Measurements from ENCODE around the gene MXRA5.

- RRBS = no CpG with 5 or more reads among the region's 15 CpGs
Observed at GRCh38 chrX:2780357-2781591, 28.9 kb downstream of the XG start.

GRCh38 chrX:2804770-2805920, 23.6 kb upstream of the GYG2 start:
- RRBS = no CpG with 5 or more reads among the region's 31 CpGs

- RRBS = no CpG with 5 or more reads among the region's 11 CpGs
Observed at GRCh38 chrX:2889560-2890117, 39.5 kb downstream of the ARSD start.

GRCh38 chrX:3346331-3347366, at the start of gene MXRA5:
Gene MXRA5, minus strand, starts transcription at chrX:3346652.
- RRBS = 3% methylated on average over 31 of the region's 81 CpGs

- RRBS = 2% methylated on average over 12 of the region's 45 CpGs
Observed at GRCh38 chrX:3815991-3816971, 102.8 kb upstream of the PRKX start.

GRCh38 chrX:4560573-4561002, 847.1 kb upstream of the PRKX start:
- RRBS = no CpG with 5 or more reads among the region's 1 CpG

DNA sequence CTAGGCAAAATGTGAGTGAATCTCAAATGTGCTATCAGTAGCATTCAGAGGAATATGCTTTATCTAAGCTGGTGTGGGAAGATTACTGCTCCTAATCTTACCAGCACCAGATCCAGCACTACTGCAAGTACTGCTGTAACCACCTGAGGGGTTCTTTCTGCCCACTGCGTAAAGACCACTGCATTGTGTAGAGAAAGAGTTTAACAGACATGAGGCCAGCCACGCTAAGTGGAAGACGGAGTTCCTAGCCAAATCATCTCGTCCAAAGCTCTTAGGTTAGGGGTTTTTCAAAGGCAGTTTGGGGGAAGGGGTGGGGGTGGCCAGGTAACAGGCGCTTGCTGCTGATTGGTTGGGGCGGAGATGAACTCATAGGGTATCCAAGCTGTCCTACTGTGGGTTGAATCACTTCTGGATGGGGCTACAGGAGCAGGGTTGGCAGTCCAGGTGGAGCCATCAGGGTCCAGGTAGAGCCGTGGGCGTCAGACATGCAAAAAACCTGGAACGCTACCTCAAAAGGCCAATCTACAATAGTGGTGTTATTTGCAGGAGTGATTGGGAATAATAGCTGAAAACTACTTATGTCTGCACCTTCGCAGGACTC, 579.8 kb downstream of the NLGN4X start:
- RRBS = no CpG with 5 or more reads among the region's 10 CpGs

GRCh38 chrX:6931535-6931987, 216.0 kb upstream of the STS start:
- RRBS = no CpG with 5 or more reads among the region's 6 CpGs

GRCh38 chrX:7083976-7084605, 63.4 kb upstream of the STS start:
- RRBS = no CpG with 5 or more reads among the region's 6 CpGs

DNA sequence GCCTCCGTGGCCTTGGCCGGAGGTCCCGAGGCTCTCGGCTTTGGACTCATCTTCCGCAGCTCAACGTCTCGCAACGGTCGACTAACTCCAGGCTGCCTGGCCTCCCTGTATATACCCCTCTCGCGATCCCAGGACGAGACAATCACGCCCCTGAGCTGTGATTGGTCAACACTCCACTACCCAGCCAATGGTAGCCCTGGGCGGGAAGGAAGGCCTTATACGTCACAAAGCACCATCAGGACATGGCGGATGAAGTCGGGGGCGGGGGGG, 538 bp downstream of the VCX2 start:
- RRBS = no CpG with 5 or more reads among the region's 18 CpGs

DNA sequence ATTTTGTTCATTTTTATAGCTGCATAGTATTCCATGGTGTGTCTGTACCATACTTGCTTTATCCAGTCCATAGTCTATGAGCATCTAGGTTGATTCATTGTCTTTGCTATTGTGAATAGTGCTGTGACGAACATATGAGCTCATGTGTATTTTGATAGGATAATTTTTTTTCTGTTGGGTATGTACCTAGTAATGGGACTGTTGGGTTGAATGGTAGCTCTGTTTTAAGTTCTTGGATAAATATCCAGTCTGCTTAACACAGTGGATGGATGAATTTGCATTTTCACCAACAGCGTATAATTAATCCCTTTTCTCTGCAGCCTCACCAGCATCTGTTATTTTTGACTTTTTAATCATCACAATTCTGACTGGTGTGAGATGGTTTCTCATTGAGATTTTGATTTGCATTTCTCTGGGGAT, 56.7 kb downstream of the FAM9B start:
- RRBS = no CpG with 5 or more reads among the region's 2 CpGs

GRCh38 chrX:9278618-9279539, 186.0 kb upstream of the TBL1X start:
- RRBS = no CpG with 5 or more reads among the region's 7 CpGs

DNA sequence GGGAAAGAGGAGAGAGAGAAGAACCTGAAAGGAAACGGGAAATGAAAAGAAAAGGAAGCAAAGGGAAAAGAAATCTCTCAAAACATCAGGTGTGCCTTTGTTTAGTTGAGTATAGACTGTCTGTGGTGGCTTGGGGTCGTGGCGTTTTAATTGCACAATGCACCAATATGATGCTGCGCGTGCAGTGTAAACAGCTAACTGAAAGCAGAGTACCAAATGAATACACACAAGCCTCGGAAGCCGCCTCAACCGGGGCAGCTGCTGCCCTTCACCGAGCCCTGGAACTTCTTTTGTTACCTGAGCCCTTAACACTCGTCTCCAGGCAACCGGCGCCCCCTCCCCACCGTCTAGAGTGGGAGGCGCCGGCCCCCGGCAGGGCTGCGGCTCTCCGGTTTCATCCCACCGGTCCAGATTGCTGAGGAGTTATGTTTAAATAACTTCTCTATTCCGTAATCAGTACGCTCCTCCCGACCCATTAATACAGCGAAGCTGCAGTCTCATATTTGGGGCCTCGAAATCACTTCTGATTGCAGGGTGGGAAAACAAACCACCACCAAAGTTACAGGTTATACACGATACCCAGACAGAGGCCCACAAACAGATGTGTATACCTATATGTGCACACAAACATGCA, 173.2 kb upstream of the TBL1X start:
- RRBS = 58% methylated on average over 4 of the region's 25 CpGs

- RRBS = no CpG with 5 or more reads among the region's 10 CpGs
Observed at GRCh38 chrX:9654029-9654574, 111.5 kb downstream of the GPR143 start.

- RRBS = no CpG with 5 or more reads among the region's 10 CpGs
Observed at GRCh38 chrX:9787376-9787802, 1.2 kb downstream of the SHROOM2 start.

GRCh38 chrX:10048466-10049077, 81.4 kb downstream of the CLDN34 start:
- RRBS = no CpG with 5 or more reads among the region's 10 CpGs

- RRBS = no CpG with 5 or more reads among the region's 11 CpGs
Observed at GRCh38 chrX:10105089-10105882, 51.5 kb upstream of the CLCN4 start.

- RRBS = no CpG with 5 or more reads among the region's 11 CpGs
Observed at GRCh38 chrX:10106589-10107290, 50.0 kb upstream of the CLCN4 start.

DNA sequence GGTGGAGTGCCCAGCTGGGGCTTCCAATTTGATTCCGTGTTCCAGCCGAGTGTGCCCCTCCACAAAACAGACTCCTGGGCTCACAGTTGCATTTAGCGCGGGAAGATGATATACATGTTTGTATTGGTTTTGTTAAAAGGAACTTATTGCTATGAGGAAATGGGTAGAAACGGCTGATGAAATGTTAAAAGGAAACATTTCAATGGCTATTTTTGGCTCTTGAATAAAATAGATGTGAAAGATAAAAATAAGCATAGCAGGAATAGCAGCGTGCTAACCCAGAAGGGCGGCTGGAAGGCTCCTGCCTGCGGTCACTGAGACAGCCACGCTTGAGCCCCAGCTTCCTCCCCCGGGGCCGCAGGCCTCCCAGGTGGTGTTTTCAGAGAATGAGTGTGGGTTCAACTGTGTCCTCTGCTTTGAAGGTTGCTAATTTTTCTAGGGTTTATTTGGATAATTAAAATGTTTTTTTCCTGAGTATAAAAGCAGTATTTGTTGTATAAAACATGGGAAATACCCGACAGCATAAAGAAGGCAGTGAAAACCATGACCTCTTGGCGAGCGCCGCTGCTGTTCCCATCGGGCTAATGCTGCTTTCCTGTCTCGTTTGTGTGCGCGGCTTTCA, 34.9 kb upstream of the CLCN4 start:
- RRBS = no CpG with 5 or more reads among the region's 19 CpGs

DNA sequence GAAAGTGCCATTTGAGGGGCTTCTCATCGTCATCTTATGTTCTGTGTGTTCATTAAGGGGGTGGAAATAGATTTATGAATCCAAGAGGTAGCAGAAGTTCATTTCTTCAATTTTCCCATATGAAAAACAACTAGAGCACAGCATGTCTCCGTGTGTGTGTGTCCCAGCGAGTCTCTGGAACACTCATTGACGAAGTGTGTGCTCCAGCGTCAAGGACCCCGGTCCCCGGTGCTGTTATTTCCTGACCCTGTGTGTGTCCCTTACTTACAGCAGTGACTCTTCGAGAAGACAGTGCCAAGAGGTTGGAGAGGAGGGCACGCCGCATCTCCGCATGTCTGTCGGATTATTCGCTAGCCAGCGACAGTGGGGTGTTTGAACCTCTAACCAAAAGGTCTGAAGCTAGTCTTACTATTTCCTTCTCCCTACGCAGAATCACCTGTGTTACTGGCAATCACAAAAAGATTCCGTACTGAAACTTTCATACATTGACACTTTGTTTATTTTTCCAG, 34.4 kb upstream of the CLCN4 start:
- RRBS = no CpG with 5 or more reads among the region's 16 CpGs